Retinal pigment epithelial cell (primary cell): ENCODE data around the gene NKX6-2.

DNA sequence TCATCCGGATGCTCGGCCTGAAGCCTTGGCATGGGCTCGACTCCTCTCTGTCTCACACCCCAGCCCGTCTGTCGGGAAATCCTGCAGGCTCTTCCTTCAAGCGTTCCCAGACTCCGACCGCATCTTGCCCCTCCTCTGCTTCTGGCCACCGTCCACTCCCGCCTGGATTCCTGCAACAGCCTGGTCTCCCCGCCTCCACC is 35.3 kb downstream of the STK32C start:
- RRBS: no CpG with 5 or more reads among the region's 11 CpGs

DNA sequence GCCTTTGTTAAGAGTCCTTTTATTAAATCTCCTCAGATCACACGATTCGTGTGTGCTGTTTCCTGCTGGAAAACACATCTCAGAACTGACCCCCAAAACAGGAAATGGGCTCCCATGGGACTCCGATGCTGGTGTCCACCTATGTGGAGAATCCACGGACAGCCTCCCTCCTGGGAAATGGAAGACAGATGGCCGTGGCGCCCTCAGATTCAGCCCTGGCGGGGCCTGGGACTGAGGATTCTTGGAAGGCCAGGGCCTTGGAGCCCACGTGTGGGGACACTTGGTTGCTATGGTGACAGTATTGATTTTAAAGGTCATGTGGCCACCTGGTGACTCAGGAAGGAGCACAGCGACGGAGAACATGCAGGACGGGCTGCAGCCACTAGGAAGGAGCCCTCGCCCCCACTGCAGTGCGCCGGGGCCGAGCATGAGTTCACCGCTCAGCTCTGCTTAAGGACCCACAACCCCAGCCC is 3.5 kb upstream of the STK32C start:
- RRBS: no CpG with 5 or more reads among the region's 16 CpGs

GRCh38 chr10:132388700-132389934 is 7.9 kb upstream of the PWWP2B start:
- RRBS: 51% methylated on average over 16 of the region's 51 CpGs

DNA sequence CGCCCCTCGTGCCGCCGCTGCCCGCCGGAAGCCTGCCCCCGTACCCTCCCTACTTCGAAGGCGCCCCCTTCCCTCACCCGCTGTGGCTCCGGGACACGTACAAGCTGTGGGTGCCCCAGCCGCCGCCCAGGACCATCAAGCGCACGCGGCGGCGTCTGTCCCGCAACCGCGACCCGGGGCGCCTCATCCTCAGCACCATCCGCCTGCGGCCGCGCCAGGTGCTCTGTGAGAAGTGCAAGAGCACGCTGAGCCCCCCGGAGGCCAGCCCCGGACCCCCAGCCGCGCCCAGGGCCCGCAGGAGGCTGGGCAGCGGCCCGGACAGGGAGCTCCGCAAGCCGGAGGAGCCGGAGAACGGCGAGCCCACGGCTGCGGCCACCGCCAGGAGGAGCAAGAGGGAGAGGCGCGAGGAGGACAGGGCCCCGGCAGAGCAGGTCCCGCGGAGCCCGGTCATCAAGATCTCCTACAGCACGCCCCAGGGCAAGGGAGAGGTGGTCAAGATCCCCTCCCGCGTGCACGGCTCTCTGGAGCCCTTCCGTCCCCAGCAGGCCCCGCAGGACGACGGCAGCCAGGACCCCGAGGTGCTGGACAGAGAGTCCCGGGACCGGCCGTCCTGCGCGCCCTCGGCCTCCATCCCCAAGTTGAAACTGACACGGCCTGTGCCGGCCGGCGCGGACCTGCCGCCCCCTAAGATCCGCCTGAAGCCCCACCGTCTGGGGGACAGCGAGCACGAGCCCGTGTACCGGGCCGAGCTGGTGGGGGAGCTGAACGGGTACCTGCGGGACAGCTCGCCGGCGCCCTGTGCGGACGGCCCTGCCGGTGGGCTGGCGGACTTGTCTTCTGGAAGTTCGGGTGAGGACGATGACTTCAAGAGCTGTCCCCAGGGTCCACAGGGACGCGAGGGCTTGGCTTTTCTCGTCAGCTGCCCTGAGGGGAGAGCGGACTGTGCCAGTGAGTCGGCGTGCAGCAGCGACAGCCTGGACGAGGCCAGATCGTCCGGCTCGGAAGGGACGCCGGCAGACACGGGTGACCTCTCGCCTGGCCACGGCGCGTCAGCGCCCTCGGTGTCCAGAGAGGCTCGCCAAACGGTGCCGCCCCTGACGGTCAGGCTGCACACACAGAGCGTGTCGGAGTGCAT is 8.2 kb downstream of the PWWP2B start:
- RRBS: 84% methylated on average over 55 of the region's 115 CpGs

DNA sequence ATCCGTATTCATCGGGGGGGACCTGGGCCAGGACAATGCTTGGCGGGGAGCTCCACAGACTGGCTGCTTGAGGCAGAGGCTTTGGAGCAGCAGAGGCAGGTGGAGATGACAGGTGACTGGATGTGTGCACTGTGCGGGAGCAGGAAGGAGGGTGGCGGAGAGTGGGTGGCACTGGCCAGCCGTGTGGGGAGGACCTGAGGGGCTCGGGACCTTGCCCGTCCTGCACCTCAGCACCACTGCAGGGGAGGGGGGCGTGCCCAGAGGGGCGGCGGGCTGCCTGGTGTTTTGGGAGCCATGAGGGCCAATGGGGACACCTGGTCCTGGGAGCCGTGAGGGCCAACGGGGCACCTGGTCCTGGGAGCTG is 13.3 kb downstream of the PWWP2B start:
- RRBS: no CpG with 5 or more reads among the region's 13 CpGs

- RRBS: no CpG with 5 or more reads among the region's 17 CpGs
Measured at GRCh38 chr10:132419557-132420190, 22.7 kb downstream of the PWWP2B start.

DNA sequence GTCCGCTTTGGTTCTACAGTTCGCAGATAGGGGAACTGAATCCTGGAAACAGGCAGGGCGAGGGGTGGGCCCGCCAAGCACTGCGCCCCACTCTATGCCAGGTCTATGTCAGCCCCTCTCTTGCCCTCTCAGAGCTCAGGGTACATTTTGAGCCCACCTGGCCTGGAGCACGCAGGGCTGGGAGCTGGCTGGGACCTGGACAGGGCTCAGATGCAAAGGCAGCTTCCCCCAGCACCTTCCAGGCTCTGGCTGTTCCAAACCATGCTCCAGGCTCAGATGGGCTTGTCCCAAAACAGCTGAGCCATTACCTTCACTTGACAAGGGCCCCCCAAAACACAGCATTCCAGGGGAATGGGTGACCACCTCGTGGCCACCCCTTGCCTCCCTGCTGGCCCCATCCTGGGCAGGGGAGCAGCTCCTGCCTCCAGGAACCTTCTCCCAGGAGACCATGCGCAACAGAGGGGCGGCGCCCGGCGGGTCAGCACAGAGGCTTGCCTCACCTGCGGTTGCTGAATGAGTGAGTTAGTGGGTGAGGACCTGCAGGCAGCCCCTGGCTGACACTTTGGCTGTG is 54.4 kb downstream of the PWWP2B start:
- RRBS: no CpG with 5 or more reads among the region's 13 CpGs

GRCh38 chr10:132520404-132520867 is 17.2 kb upstream of the INPP5A start:
- RRBS: 57% methylated on average over 7 of the region's 17 CpGs

DNA sequence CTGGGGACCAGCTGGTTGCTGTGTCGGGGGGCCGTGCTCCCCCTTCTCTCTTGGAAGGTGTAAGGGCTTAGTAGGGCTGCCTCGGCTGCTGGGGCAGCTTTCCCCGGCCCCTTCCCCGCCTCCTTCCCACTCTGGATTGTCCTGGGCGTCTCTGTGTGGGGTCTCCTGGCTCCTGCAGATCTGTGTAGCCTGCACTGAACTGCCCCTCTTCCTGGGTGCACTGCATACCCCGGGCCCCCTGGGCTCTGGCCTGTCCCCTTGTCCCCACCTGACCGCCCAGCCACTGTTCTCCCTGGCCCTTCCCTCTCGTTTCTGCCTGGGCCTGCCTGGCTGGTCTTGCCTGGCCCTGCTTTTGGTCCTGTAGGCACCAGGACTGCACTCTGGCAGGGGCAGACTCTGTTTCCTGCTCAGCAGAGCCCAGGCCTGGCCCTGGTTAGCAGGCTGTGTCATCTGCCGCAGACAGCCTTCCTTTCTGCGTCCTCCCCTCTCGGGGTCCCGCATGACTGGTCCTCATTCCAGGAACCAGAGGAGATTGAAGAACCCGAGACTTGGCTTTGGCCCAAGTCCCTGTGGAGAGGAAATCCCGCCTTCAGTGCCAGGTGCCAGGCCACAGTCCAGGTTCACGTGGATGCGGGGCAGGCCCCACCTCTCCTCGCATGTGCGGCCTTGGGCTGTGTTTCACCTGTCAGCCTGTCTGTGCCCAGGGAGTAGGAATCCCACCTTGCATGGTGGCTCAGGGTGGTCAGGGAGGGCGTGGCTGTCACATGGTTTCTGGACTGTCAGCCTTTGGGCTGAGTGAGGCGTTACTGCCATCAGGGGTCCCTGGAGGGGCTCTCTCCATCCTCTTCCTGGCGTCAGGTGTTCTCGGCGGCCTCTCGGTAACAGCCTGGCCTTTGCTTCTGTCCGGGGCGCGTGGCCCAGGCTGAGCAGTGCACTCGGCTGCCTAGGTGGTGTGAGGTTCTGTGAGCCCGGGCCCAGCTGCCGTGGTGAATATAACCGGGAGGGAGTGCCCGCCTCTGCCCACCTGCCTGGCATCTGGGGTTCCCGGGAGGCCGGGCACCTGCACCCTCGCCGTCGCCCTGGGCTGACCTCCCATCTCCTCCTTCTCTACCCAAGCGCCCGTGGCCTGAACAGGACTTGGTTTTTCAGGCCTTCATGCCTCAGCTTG is 9.3 kb downstream of the INPP5A start:
- RRBS: 94% methylated on average over 8 of the region's 40 CpGs

- RRBS: 95% methylated on average over 7 of the region's 30 CpGs
Measured at GRCh38 chr10:132548180-132548969, 10.8 kb downstream of the INPP5A start.

- RRBS: 85% methylated on average over 4 of the region's 19 CpGs
Measured at GRCh38 chr10:132577978-132578908, 40.7 kb downstream of the INPP5A start.

- RRBS: no CpG with 5 or more reads among the region's 44 CpGs
Measured at GRCh38 chr10:132627092-132628060, 89.8 kb downstream of the INPP5A start.

DNA sequence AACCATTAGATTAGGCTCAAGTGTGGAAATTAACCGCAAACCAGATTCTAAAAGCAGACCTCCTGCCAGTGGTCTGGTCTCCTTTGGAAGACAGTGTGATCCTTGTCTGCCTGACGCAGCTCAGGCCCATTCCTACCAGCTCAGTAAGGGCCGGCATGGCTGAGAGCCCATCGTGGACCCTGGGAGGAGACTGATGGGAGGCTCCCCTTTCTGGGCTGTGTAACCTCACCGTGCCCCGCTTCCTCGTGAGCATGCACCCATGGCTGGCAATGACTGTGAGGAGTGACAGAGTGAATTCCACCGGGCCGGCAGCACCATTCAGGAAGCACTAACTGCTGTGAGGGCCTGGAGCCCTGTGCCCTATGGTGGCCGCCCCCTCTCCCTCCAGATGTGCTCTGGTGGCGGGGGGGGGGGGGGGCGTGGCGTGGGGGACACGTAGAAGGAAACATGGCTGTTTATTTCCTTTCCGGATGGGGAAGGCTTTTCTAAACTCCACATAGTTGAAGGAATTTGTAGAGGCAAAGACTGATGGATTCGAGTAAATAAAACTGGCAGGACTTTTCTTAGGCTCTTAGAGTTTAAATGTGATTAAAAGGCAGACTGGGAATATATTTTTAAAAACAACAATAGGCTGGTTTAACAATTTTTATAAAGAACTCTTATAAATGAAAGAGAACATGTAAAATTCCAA is 90.6 kb downstream of the INPP5A start:
- RRBS: no CpG with 5 or more reads among the region's 16 CpGs

DNA sequence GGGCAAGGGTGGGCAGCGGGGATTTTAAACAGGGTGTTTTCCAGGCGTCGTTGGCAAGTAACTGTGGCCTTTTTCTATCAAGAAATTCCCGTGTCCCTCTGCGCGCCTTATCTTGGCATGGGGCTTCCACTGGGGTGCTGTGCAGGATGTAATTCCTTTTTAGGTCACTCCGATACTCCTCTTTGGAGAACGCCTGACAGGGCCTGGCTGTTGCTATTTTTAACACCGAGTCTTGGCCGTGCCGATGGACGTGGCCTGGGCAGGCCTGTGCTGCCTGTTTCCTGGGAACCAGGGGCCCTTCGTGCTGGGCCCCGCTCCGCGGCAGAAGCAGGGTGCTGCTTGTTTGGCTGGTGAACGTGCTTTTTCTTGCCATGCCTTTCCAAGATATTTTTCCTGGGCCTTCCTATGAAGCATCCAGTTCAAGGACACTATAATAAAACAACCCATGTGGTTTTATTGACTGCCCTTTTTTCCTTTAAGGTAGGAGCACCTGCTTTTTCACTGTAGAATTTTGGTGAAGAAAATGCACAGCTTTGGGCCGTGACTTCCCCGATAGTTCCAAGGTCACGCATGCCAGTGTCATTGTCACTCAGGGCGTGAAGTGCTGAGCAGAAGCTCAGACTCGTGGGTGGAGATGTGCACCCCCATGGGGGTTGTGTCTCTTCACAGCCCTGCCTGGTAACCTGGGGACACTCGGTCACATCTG is 94.0 kb downstream of the INPP5A start:
- RRBS: no CpG with 5 or more reads among the region's 23 CpGs

DNA sequence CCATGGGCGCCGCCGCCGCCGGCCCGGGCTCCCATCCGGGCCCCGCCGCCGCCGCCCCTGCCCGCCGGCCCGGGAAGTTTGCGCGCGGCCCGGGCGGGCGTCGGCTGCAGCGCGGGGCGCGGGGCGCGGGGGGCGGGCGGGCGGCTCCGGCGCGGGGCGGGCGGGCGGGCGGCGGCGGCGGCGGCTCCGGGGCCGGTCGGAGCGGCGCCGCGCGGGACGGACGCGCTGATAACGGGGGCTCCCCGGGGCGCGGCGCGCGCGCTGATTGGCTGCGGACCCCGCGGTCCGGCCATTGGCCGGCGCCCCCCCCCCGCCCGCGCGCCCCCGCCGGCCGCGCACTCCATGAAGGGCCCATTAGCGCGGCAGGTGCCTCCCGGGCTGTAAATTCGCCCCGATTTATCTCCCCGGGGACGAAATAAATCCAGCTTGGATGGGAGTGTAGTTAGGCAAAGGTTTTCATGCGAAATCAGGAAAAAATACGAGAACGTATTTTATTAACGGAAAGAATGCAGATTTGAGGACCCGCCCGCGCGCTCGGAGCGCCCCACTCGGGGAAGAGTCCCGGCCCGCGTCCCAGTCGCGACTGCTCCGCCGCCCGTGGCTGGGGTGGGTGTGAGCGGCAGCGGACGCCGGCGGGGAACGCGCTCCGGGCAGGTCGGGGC is at the start of gene NKX6-2:
NKX6-2 (minus strand) TSS at position 203 of the 662 bp plus-strand sequence.
- RRBS: 1% methylated on average over 65 of the region's 109 CpGs

DNA sequence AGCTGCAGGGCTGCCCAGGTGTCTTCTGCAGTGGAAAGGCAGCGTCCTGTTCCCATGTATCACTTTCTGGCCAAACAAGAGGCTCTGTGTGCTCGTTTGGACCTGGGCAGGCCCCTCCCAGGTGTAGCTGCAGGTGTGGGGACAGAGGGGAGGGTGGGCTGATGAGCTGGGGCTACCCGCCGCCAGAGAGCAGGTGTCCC is 75.7 kb upstream of the NKX6-2 start:
- RRBS: no CpG with 5 or more reads among the region's 4 CpGs

GRCh38 chr10:132902698-132903106 is 39.7 kb downstream of the CFAP46 start:
- RRBS: no CpG with 5 or more reads among the region's 5 CpGs

- RRBS: no CpG with 5 or more reads among the region's 20 CpGs
Measured at GRCh38 chr10:132961066-132961568, 18.7 kb upstream of the CFAP46 start.

DNA sequence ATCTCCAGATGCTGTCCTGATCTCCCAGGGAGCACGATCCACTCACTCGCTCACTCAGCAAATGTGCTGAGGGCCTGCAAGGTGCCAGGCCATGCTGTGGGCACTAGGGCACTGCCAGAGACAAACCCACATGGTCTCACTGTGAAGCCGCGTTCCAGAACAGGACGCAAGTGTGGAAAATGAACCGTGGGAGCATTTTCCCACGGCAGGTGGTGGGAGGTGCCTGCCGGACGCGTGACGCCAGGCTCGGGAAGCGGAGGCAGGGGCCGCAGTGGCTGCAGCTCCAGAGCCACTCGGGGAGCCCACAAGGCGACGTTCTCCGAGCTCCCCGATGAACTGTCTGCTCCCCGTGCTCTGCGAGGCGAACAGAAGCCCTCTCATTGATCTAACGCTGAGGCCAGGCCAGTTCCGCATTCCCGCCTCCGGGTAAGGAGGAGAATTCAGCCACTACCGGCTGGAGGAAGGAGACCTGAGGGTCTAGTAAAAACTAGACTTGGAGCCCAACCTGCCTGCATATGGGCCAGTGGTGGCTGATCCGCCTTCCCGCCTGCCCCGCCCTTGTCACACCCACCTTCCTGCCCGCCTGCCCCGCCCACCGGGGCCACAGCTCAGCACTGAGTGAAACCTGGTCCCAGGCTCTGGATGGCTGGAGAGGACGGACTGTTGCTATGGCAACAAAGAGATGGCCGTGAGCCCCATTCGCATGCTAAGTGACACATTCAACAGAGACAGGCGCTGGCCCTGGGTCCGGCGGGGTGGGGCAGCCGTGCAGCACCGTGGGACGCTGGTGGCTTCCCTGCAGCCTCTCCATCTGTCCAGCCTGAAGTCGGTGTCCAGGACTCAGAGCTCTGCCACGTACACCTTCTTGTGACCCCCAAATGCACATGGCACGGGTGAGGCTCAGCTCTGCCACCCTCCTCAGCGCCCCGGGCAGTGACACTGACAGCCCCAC is 13.2 kb downstream of the ADGRA1 start:
- RRBS: 40% methylated on average over 1 of the region's 47 CpGs

GRCh38 chr10:133109731-133110667 is 22.3 kb downstream of the ADGRA1 start:
- RRBS: no CpG with 5 or more reads among the region's 26 CpGs